Skeletal muscle cell (primary cell): Measurements from ENCODE around the genes PRR20E, DACH1 and DIS3.

- RRBS: no CpG with 5 or more reads among the region's 9 CpGs
Measured at GRCh38 chr13:52454389-52454865, 851 bp upstream of the CKAP2 start.

DNA sequence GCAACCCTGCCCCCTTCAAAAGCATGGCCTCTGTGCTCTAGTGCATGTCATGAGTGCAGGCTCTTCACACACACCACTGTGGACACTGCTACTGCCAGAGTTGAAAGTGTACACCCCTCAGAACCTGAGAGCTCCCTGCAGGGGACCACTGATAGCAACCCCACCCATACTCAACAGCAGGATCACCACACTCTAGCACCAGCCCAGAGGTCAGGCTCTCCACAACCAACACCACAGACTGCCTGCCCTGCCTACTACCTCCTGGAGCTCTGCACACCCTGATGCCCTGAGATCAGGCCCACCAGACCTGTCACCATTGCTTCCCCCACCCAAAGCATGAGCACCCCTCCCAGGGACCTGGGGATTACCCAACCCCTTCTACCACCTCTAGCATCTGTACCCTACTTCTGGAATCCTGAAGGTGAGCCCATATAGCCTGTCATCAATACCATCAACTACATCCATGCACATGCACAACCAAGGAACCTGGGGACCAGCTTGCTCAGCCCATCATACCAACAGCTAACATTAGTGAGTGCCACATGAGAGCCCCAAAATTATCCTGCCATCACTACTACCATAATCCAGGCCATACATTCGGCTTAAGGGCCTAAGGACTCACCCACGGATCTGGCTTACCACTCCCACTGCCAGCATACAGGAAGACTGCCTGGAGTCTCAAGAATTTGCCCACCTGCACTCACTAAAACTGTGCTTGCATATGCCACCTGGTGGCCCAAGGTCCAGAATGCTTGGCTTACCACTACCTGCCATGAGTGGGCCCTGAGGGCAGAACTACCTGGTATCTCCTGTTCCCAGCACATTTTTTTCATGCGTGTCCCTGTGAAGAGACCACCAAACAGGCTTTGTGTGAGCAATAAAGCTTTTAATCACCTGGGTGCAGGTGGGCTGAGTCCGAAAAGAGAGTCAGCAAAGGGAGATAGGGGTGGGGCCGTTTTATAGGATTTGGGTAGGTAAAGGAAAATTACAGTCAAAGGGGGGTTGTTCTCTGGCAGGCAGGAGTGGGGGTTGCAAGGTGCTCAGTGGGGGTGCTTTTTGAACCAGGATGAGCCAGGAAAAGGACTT is 1563.0 kb upstream of the PRR20A start:
- RRBS: no CpG with 5 or more reads among the region's 5 CpGs

DNA sequence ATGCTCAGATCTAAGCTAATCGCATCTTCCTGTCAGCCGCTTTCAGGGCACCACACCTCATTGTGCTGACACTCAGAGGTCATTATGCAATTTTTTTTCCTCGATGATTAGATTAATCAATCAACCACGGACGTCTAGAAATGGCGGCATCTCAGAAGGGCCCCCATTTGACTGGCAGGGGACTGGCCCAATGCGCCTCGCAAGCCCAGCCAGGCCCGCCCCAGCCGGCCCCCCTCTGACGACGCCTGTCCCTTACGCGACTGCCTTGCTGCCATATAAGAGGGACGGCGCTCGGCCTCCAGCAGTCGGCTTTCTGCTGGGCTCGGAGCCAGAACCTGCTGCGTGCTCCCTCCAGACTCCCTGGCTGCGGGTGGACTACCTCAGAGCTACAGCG is at the start of gene PRR20E:
Gene PRR20E (plus strand): TSS at position 274 of the 394 bp plus-strand sequence.
- RRBS: no CpG with 5 or more reads among the region's 22 CpGs

- RRBS: 9% methylated on average over 6 of the region's 31 CpGs
Measured at GRCh38 chr13:57632775-57633095, 1.2 kb downstream of the PCDH17 start.

GRCh38 chr13:60572316-60572729 is 175.3 kb downstream of the TDRD3 start:
- RRBS: no CpG with 5 or more reads among the region's 2 CpGs

GRCh38 chr13:61339089-61339374 is 76.6 kb downstream of the PCDH20 start:
- RRBS: 82% methylated on average over 6 of the region's 31 CpGs

DNA sequence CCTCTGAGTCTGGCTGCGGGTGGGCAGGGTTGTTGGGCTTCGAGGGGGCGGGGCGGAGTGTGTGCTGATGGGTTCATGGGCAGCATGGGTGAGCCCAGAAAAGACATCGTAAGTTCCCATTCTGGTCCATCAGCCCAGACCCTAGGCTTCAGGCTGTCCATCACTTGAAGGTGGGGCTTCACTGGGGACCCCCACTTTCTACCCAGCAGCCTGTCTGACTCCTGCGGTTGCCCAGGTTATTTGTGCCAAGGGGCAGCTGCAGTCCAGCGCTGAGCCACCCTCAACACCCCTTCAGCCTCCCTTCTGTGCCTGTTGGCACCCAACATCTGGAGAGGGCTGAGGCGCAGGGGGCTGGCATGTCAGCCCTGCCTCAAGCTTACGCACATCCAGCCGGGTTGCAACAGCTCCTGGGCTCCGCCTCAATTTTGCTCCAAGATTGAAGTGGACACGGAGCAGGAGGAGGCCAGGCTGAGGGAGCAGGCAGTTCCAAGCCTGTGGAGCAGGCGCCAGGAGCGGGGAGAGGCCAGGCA is 350.5 kb upstream of the PCDH20 start:
- RRBS: no CpG with 5 or more reads among the region's 14 CpGs

GRCh38 chr13:63593351-63593550 is 153.3 kb upstream of the ENSG00000237378 start:
- RRBS: no CpG with 5 or more reads among the region's 7 CpGs

- RRBS: 96% methylated on average over 5 of the region's 47 CpGs
Measured at GRCh38 chr13:63811367-63812260, 21.2 kb downstream of the ENSG00000285566 start.

DNA sequence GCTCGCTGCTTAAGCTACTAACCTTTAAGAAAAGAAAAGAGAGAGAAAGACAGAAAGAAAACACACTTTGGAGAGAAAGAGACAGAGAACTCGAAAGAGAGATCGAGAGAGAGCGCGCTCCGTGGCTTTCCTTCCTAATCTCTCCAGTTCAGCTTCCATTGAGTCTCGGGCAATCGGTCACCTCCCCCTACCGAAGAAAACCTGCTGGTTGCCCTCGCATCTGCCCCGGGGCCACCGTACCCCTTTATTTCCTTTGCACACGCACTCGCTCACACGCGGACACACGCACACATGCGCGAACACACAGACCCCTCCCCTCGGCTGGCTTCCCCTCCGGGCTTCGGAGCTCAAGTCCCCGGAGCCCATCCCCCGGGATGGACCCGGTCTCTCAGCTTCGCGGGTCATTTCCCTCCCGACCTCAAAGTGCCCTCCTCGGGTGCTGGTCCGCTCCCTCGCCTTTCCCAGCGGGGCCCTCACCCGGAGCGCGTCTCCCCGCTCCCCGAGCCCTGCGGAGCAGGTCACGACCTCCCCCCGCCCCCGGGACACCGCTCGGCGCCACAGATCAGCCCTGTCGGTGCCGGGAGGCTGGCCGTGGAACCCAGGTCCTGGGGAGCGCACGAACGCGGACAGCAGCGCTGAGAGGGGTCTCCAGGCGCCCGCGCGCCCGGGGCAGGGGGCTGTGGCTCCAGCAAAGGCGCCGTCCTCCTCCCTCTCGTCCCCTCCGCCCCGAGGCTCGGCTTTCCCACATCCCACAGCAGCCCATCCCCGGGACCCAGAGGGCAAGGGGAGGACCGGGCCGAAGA is 1.9 kb downstream of the DACH1 start:
- RRBS: 1% methylated on average over 21 of the region's 66 CpGs

DNA sequence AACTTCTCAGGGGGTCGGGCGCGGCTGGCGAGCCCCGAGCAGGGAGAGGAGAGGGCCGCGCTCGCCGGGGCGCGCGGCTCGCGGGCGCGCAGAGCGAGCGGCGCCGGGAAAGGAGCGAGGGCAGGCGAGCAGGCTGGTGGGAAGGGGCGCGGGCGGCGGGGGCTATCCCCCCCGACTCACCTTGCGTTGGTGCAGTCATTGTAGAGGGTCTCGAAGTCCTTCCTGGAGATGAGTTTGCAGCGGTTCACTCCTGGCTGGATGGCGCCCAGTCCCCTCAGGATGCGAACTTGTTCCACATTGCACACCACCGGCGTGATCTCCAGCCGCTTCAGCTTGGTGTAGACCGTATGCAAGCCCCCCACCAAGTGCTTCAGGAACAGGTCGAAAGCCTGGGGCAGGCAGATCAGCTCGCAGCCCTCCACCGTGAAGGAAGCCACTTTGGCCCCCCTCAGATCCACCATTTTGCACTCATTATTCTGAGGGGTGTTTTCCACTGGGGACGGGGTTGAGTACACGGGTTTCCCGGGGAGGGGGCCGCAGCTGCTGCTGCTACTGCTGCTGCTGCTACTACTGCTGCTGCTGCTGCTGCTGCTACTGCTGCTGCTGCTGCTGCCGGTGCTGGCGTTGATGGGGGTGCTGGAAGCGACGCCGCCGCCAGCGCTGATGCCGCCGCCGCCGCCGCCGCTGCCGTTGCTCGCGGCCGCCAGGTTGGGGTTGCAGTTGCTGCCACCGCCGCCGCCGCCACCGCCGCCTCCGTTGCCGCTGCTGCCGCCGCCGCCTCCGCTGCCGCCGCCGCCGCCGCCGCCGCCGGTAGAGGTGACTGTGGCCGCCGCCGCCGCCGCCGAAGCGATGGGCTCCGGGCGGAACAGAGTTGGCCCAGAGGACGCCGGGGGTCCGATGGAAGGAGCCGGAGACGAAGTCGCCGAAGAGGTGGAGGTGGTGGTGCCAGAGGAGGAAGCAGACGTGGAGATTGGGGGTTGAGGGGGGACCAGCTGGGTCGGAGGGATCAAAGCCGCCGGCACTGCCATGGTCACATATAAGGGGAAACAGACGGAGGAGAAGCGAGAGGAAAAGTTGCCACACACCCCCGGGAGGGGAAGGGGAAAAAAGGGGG is 905 bp downstream of the DACH1 start:
- RRBS: 1% methylated on average over 26 of the region's 103 CpGs

DNA sequence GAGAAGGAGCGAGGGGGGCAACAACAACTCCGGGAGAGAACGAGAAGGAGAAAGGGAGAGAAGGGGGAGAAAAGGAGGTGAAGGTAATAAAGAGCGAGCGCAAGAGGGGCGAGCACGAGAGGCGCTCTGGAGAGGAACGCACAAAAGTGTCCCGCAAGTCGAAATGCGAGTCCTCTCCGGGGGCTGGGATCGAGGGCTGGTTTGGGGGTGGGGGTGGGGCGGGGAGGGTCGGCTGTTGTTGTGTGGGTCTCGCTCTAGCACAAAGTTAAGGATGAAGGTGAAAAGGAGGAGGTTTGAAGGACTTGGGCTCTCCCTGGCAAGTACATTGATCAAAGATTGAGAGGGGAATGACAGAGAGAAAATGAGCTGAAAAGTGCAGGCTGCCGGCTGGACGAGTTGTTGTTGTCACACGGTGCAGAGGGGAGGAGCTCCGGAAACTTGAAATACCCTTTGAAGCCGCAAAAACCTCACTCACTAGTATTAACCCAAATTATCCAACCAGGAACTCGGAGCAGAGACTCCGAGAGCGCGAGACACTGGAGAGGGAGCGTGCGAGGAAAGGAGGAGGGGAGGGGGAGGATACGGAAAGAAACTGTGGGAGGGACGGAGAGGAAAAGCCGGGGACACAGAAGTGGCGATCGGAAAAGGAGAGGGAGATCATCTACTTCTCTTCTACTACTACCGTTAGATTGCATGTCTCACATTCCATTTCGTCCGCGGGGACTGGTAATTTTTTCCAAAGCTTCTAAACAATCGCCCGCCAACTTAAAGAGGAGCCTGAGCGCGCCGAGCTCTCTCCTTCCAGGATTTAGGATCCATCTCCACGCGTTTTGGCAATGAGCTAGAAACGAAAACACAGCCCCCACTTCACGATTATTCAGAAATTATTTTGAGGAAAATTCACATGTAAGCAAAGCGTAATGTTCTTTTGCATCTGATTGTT is at the start of gene DACH1:
Gene DACH1 (minus strand): TSS at position 349 of the 943 bp plus-strand sequence.
- RRBS: 9% methylated on average over 4 of the region's 47 CpGs

DNA sequence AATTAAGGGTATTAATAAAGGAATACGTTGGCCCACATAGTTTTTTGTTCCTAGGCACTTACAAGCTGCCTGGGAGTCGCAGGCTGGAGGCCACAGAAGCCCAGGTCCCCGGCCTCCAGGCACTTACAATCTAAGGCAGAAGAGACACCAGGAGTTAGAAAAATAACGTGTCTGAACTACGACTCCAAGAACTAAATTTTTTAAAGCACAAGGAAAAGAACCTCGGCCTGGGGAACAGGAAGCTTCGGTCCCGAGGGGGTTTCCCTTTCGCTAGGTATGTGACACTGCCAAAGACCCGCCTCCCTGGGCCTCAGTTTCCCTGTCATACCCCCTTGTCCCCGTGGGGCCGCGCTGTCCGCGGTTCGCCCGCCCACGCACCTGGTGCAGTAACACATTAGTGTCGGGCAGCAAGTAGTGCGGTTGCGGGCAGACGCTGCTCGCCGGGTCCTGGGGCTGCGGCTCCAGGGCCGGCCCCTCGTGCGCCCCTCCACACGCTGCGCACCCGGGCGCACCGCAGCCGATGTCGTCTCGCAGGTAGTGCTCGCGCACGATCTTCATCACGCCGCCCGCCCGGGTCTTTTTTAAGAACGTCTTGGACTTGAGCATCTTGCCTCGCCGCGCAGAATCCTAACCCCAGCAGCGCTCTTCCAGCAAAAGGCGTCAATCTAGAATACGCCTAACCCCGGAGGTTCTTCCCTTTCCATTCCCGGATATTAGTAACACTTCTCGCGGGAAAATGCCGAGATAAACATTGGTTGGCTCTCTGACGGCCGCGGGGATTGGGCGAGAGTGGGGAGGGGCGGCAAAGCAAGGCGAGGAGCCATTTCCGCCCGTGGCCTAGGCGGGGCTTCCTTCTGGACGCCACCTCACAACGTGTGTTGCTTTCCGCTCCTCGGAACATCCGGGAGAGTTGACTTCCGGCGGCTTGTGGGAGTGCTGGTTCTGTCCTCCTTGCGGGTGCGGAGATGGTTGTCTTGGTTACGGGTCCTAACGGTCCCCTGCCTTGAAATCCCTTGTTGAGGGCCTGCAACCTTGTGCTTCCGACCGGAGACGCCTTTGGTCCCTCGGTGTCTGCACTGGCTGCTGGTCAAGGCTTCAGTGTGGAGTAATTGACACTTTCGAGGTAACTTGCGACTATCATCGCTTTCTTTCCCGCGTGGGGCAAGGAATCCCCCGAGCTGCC is at the start of gene DIS3:
Gene DIS3 (minus strand): TSS at position 674 of the 1,183 bp plus-strand sequence.
- RRBS: under 1% methylated on average over 13 of the region's 85 CpGs

- RRBS: no CpG with 5 or more reads among the region's 8 CpGs
Measured at GRCh38 chr13:73065883-73066642, 7.3 kb downstream of the KLF5 start.

- RRBS: no CpG with 5 or more reads among the region's 21 CpGs
Measured at GRCh38 chr13:73075387-73076665, 17.0 kb downstream of the KLF5 start.

GRCh38 chr13:73138587-73139658 is 80.1 kb downstream of the KLF5 start:
- RRBS: no CpG with 5 or more reads among the region's 17 CpGs

DNA sequence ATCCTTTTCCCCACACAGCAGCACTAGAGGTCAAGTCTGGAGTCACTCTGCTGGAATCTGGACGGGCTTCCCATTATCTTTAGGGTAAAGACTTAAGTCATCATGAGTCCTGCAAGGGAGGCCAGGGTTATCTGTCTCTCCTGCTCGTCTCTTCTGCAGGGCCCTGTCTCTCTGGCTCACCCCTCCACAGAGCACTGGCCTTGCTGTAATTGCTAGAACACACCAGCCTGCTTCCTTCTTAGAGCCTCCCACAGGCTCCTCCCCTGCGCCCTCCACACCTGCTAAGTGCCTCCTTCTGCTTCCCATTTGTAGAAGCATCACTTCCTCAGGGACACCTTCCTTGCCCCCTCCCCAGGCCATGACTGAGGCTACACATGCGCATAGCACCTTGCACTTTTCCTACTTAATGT is 162.6 kb downstream of the KLF5 start:
- RRBS: no CpG with 5 or more reads among the region's 4 CpGs

DNA sequence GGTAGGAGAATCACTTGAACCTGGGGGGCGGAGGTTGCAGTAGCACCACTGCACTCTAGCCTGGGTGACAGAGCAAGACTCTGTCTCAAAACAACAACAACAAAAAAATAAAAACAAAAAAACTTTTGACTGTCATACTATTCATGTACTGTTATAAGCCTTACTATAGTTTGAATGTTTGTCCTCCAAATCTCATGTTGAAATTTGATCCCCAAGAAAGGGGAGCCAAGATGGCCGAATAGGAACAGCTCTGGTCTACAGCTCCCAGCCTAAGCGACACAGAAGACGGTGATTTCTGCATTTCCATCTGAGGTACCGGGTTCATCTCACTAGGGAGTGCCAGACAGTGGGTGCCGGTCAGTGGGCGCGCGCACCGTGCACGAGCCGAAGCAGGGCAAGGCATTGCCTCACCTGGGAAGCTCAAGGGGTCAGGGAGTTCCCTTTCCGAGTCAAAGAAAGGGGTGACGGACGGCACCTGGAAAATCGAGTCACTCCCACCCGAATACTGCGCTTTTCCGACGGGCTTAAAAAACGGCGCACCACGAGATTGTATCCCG is 581.6 kb downstream of the KLF5 start:
- RRBS: no CpG with 5 or more reads among the region's 24 CpGs